ENCODE data around the gene AAGAB.

- PRO-cap: no peak
Observed at GRCh38 chr15:66662313-66662909, 39.6 kb upstream of the SMAD6 start.

DNA sequence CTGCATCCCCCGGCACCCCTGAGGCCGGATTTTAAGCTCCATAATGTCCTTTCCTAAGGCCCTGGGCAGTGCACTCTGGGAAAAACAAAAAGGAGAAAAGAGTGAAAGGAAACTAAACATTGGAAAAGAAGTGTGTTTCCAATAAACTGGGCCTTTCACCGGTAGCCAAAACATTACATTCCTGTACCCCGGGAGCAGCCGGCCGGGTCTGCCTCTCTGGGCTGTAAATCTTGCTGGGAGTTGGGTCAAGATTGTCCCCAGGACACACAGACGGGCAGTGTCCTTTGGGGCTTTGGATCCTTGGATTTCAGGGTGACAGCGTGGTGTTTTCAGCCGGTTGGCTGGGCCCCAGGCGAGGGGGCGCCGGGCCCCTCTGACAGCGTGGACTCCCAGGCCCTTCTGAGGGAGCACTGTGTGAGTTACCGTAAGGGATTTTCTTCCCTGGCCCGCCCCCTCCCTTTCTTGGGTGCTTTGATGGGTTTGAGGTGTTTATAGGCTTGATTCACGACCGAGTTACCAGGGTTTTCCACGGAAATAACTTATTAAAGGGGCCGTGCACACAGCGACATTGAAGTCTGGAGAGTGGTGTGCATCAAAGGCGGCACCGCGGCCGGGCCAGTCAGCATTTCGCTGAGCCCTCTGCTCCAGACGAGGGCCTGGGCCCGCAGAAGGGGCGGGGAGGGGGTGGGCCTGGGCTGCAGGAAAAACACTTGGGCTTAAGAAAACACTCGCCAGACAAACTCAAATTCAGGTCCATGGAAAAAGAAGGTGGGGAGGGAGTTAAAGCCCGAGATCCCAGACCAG is 27.4 kb downstream of the SMAD6 start:
- PRO-cap: no peak

- PRO-cap: no peak
Observed at GRCh38 chr15:66774055-66774763, 72.2 kb downstream of the SMAD6 start.

- PRO-cap: no peak
Observed at GRCh38 chr15:66780800-66781930, 79.1 kb downstream of the SMAD6 start.

DNA sequence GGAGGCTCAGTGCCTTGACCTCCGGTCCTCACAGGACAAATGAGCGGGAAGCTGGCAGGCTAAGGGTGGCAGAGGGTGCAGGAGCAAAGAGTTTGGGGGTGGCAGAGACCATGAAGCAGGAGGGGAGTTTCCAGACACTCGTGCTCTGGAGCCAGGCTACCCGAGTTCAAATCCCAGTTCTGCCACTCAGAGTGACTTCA is 81.8 kb downstream of the SMAD6 start:
- PRO-cap: no peak

- PRO-cap: no peak
Observed at GRCh38 chr15:67059050-67059718, 6.2 kb upstream of the SMAD3 start.

- PRO-cap: no peak
Observed at GRCh38 chr15:67076224-67077052, 11.0 kb downstream of the SMAD3 start.

DNA sequence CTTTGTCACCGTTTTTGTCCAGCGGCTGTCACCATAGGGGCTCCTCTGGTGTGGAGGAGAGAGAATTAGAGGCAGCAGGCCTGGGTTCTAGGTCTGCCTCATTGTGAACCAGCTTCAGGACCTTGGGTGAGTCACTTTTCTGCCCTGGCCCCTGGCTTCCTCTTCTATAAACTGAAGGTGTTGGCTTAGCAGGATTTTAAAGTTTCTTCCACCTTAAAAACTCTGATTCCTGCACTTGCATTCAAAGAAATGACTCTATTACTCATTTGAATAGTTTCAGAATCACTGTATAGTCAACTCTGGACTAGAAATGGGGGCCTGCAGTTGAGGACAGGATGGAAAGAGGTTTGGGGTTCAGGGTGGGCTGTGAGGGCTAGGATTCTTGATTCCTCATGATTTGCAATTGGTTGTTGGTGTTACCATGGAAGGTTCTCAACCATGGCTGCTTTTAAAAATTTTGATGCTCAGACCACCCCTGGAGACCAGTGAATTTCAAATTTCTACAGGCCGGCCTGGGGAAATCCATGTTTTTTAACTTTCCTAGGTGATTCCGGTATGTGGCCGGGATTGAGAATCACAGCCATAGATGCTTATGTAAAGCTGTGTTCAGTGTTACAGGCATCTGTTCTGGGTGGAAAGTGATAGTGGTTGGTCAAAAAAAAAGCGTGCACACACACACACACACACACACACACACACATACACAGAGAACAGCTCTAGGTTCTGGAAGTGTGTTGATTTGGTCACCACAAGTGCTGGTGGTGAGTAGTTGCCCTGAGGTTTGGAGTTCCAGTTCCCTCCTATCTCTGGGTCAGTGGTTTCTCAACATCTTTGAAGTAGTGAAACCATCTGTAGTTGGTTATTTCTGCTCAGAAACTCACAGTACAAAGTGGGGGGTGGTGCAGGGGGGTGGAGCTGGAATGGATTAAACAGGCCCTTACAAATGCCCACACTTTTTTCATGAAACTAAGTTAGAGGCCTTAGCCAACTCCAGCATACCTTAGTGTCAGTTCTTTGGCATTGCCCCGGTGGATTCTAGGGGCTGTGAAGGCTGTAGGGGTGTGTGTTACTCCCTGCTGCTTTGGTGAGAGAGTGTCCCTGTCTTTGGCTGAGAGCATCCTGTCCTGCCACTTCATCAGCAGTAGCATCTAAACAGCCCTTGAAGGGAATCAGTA is 20.2 kb downstream of the SMAD3 start:
- PRO-cap: no peak

- PRO-cap: no peak
Observed at GRCh38 chr15:67095783-67096324, 30.5 kb downstream of the SMAD3 start.

GRCh38 chr15:67114921-67115555 is 49.6 kb downstream of the SMAD3 start:
- PRO-cap: no peak

DNA sequence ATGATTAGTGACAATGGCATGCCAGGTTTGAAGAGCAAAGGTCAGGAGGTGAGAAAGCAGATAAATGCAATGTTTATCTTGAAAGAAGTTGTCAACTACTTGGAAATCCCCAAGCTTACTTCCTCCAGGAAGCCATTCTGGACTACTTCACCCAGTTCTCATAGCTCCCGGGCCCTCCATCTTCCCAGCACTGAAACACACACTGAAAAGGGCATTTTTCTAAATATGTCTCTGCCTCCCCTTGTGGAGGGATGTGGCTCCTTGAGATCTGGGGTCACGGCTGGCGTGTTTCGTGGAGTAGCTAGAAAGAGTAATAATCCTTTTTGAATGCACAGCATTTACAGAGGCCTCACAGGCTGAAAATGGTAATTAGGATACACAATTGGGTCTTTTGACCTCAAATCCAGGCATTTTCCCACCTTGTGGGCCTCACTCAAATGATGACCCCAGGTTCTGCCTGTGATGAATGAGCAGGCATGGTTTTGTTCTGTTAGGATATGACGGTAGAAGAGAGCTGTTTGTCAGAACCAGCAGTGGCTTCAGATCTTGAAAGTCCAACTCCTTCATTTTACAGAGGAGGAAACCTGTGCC is 51.6 kb downstream of the SMAD3 start:
- PRO-cap: no peak

DNA sequence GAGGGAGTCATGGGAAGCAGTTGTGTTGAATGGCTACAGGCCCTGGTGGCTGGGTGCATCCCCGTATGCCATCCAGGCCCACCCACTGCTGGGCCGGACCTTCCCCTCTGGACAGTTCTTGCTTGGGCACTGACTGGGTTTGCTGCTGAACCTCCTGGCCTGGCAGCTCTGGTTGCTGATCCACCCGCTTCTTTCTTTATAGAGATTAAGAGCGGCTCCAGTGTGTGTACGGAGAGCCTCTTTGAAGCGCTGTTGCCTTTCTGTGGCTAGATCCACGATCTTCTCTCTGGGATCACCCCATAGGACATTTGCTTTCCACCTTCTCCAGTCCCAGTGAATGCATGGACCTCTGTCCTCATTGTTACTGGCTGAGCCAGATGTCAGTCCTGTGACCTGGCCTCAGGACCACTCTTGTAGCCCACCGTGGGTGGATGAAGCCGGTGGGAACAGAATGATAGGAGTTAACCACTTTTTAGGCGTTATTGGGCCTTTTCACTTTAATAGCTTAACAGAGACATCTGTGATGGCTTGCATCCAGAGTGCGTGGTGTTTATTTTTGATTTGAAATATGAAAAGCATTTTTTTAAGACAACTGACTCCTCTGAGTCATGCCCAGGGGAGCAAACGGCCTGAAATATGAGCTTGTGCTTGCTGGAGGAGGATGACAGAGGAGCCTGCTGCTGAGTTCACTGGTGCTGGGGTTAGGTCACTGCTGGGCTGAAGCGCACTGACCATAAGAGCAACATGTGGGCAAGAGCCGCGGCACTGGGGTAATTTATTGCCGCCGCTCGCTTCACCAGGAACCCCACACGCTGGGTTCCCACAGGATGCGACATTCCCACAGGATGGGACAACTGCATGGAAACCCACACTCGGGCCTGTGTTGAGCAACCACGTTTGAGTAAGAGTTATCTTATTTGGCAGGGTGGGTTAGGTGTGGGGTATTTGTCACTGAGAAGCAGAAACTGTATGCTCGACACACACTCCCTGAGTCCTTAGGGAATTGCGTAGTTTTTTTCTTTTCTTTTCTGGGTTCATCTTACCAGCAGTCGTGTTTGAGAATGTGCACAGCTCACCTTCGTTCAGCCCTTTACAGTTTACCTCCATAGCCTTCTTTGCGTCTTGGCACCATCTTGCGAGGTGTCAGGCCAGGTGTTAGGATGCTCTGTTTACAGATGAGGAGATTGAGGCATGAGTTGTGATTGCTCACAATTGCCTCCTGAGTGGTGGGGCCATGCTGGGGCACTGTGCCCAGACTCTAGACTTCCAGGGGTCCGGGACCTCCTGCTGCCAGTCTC is 60.1 kb downstream of the SMAD3 start:
- PRO-cap: no peak

- PRO-cap: no peak
Observed at GRCh38 chr15:67126994-67127910, 61.9 kb downstream of the SMAD3 start.

DNA sequence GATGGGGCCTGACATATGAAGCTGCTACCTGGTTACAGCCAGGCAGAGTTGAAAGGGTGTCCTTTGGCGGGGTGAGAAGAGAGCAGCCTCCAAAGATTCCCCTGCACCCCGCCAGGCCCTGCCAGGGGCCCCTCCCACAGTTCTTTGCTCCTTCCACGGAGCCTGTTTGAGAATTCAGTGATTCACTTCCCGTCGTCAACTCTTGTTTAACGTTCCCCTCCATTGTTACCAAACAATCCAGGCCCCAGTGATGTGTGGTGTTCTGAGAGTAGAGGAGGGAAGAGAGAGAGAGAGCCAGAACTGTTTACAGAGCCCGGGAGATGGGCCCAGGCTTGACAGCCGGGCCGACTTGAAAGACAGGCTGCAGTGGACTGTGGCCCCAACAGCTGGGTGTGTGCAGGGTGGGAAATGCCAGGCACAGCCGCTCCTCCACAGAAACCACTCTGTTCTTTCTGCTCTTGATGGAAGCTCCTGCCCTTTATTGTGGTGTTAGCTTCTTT is 81.5 kb downstream of the SMAD3 start:
- PRO-cap: no peak

- PRO-cap: no peak
Observed at GRCh38 chr15:67153819-67154705, 88.7 kb downstream of the SMAD3 start.

DNA sequence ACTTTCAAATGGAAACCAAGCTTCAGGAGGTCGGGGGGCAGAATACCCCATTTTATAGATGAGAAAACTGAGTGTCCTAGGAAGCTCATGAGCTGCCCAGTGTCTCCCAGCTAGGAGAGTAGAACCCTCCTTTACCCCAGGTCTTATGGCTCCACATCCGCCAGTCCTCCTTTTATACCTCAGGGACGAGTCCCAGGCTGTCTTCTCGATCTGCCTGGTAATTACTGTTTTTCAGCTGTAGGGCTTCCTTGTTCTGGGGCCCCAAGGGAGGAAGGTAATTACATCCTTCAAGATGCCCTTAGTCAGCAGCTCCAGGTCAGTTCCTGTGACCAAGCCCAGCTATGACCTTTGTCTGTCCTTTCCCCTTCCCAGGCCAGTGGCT is 92.7 kb downstream of the AAGAB start:
- PRO-cap: no peak

- PRO-cap: no peak
Observed at GRCh38 chr15:67185132-67185635, 69.3 kb downstream of the AAGAB start.

DNA sequence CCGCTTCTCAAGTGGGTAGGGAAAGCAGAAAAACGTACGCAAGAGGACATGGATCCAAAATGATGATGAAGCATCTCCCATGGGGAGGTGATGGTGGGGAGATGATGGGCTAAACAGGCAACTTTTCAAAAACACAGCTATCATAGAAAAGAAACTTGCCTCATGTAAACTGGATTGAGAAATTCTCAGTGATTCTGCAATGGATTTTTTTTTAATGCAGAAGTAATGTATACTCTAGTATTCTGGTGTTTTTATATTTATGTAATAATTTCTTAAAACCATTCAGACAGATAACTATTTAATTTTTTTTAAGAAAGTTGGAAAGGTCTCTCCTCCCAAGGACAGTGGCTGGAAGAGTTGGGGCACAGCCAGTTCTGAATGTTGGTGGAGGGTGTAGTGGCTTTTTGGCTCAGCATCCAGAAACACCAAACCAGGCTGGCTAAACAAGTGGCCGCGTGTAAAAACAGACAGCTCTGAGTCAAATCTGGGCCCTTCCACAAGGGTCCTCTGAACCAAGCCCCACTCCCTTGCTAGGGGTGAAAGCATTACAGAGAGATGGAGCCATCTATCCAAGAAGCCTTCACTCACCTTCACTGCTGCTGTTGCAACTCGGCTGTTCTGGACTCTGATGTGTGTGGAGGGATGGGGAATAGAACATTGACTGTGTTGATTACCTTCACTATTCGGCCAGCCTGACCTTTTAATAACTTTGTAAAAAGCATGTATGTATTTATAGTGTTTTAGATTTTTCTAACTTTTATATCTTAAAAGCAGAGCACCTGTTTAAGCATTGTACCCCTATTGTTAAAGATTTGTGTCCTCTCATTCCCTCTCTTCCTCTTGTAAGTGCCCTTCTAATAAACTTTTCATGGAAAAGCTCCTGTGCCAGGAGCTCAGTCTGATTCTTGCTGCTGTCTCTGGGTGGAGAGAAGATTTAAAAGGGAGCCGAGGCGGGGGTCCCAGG is 59.9 kb downstream of the AAGAB start:
- PRO-cap: no peak

DNA sequence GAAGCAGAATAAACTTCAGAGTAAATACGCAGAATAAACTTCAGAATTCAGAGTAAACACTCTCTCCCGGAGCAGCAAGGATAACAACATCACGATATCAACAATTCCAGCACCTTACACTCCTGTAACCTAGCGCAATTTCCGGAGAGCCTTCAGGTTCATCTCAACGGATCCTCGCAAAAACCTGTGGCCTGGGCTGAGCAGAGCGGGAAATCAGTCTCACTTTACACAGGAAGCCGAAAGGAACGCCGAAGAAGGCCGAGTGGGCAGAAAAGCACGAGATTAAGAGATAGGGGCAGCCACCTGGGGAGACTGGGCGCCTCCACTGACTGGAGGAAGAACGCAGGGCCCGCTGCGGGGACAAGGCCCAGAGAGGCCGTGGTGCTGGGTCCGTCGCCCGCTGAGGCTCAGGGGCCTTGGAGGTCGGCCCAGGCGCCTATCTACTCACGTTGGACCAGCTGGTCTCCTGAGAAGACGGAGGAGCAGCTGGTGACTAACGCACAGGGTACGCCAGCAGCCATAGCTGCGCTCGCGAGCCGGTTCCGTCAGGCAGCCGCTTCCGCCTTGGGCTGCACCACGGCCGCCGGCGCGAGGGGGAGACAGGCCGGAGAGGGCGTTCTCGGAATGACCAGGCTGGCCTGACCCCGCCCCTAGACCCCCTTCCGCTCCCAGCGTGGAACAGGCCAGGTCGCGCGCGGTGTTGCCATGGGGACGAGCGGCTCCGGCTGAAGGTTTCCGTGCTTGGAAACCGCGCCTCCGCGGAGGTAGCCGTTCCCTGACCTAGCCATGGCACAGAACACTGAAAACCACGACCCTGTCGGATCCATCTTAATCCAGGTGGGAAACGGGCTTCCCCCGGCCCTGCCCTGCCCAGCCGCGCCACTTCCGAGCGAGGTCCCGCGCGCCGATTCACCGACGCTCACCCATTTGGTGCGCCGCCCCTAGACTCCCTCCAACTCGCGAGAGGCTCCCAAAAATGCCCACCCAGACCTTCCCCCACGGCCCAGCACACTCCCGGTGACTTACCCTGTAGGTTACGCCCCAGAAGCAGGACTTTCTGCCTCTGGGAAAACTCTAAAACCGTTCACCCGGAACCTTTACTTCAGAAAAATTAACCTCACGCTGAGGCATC is at the start of gene AAGAB:
Gene AAGAB, minus strand, starts transcription at position 551 of the 1,132 bp plus-strand sequence.
- PRO-cap: bidirectional peak, plus-strand start at position 706 of the sequence, minus-strand start at position 547 of the sequence

GRCh38 chr15:67915379-67916090 is 90.2 kb downstream of the SKOR1 start:
- PRO-cap: no peak